Heart (tissue), 3 donors: ENCODE results near the genes GHSR and TNFSF10.

- RAMPAGE, long total RNA, 2 experiments: no peak in any of the 2 experiments
Observed at GRCh38 chr3:172266901-172267354, 181.3 kb downstream of the GHSR start.

GRCh38 chr3:172448302-172448903 lies at the start of gene GHSR:
TSS of gene GHSR (minus strand) at chr3:172448456.
- RAMPAGE, long total RNA, 2 experiments: no peak in any of the 2 experiments

- RAMPAGE, long total RNA, 2 experiments: no peak in any of the 2 experiments
Observed at GRCh38 chr3:172505550-172506106, 17.6 kb downstream of the TNFSF10 start.

- RAMPAGE, long total RNA, 2 experiments: start-site peak on the minus strand in 1 of 2 experiments, at chr3:172523390-172523470 at its widest, 564 reads per replicate
Observed at GRCh38 chr3:172522917-172523878, at the start of gene TNFSF10. TSS of gene TNFSF10 (minus strand) at chr3:172523430.

GRCh38 chr3:172664312-172665559 lies 46.1 kb downstream of the NCEH1 start:
- RAMPAGE, long total RNA, 2 experiments: no peak in any of the 2 experiments

GRCh38 chr3:172694409-172695030 lies 16.3 kb downstream of the NCEH1 start:
- RAMPAGE, long total RNA, 2 experiments: no peak in any of the 2 experiments

DNA sequence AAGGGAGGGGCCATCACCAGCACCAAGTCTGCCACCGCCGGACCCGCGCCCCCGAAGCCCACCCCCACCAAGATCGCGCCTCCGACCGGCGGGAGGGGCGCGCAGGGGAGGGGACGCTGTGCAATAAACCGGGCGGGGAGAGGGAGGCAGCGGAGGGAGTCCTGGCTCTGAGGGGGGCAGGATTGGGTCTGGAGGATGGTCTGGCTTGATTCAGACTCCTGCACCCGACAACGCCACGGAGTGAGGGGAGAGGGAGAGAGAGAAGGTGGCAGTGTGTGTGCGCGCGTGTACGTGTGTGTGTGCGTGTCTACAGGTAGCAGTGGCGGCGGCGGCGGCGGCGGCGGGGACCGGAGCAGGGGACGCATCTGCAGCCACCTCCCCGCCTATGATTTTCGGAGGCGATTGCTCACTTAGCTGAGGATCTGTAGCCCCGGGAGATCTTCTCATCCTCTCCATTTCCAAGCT lies 1.8 kb upstream of the NLGN1 start:
- RAMPAGE, long total RNA, 2 experiments: no peak in any of the 2 experiments

- RAMPAGE, long total RNA, 2 experiments: no peak in any of the 2 experiments
Observed at GRCh38 chr3:173711638-173712040, 314.1 kb downstream of the NLGN1 start.

- RAMPAGE, long total RNA, 2 experiments: start-site peak on the minus strand in 1 of 2 experiments, at chr3:174440821-174440825 at its widest, 8 reads per replicate
Observed at GRCh38 chr3:174440625-174441866, 418.1 kb upstream of the NAALADL2 start.

- RAMPAGE, long total RNA, 2 experiments: no peak in any of the 2 experiments
Observed at GRCh38 chr3:174925592-174926370, 66.6 kb downstream of the NAALADL2 start.

- RAMPAGE, long total RNA, 2 experiments: no peak in any of the 2 experiments
Observed at GRCh38 chr3:177021717-177022319, 175.5 kb downstream of the TBL1XR1 start.

- RAMPAGE, long total RNA, 2 experiments: no peak in any of the 2 experiments
Observed at GRCh38 chr3:177144855-177145346, 52.4 kb downstream of the TBL1XR1 start.

DNA sequence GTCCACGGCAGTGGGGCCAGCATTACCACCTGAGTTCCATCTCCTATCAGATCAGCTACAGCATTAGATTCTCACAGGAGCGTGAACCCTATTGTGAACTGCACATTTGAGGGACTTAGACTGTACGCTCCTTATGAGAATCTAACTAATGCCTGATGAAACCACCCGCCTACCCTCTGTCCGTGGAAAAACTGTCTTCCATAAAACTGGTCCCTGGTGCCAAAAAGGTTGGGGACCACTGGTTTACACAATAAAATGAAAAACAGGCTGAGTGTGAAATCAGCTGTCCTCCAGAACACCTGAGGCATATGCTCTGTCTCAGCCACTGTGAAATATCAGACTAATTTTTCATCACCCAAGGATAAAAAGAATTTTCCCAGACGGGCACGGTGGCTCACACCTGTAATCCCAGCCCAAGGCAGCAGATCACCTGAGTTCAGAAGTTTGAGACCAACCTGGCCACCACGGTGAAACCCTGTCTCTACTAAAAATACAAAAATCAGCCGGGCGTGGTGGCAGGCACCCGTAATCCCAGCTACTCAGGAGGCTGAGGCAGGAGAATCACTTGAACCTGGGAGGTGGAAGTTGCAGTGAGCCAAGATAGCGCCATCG lies 45.8 kb downstream of the TBL1XR1 start:
- RAMPAGE, long total RNA, 2 experiments: no peak in any of the 2 experiments

DNA sequence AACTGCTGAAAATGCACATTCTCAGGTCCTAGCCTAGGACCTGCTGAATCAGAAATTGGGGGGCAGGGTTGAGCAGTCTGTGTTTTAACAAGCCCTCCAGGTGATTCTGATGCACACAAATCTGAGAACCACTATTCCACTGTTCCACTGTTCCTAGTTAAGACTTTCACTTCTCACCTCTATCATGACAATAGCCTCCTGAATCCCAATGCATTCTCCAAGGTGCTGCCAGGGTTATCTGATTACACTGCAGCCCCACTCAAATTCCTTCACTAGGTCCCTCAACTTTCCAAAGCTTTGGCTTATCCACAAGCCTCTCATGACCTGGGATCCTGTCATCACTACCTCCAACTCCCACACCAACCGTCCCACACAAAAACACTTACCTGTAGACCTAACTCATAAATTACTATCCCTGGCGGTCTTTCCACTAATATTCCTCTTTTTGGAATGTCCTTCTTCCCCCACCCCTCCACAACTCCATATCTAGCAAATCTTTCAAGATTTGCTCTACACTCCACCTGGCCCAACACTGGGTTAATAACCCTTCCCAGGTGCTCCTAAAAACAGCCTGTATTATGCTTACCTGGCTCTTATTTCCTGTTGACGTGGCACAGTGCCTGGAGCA lies 27.2 kb downstream of the TBL1XR1 start:
- RAMPAGE, long total RNA, 2 experiments: no peak in any of the 2 experiments

- RAMPAGE, long total RNA, 2 experiments: no peak in any of the 2 experiments
Observed at GRCh38 chr3:177428982-177429311, 231.7 kb upstream of the TBL1XR1 start.

DNA sequence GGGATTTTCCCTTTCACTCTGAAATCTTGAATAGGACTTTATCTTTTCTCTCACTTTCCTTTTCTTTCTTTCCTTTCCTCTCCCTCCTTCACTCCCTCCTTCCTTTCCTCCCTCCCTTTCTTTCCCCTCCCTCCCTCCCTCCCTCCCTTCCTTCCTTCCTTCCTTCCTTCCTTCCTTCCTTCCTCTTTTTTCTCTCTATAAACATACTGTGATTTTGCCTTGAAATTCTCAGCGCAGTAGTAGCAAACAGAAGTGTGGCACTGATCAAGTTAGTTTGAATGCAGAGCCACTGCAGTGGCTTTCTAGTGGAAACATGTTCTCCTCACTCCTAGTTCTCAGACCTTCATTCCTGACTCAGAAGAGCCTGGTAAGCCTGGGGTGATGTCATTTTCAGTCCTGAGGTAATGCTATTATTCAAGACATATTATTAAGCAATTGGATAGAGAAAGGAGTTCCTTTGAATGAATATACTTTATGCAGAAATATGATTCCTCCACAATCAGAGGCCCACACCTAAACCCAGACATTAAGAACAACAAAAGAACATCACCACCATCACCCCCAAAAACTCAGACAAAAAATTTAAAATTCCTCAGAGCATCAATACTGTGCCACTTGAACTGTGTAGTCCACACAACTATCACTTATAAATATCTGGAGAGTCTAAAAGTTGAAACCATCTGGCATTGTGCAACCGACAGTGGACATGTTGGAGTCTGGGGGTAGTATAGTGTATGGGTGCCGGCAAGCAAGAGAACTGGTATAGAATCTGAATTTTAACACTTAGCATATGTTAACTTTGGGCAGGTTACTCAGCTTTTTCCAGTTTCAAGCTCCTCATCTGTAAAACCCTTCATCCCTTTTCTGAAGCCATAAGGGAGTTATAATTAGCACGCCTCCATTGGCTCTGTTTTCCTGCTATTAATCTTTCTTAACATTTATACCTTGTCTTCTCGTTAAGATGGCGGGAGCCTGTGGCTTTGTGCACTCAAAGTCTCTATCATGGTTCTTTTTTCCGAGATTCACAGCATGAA lies 255.3 kb upstream of the TBL1XR1 start:
- RAMPAGE, long total RNA, 2 experiments: no peak in any of the 2 experiments

- RAMPAGE, long total RNA, 2 experiments: no peak in any of the 2 experiments
Observed at GRCh38 chr3:177519438-177520117, 322.3 kb upstream of the TBL1XR1 start.

- RAMPAGE, long total RNA, 2 experiments: no peak in any of the 2 experiments
Observed at GRCh38 chr3:179324178-179324943, 1.5 kb downstream of the ZNF639 start.

GRCh38 chr3:179588499-179589614 lies 15.6 kb downstream of the MRPL47 start:
- RAMPAGE, long total RNA, 2 experiments: no peak in any of the 2 experiments

DNA sequence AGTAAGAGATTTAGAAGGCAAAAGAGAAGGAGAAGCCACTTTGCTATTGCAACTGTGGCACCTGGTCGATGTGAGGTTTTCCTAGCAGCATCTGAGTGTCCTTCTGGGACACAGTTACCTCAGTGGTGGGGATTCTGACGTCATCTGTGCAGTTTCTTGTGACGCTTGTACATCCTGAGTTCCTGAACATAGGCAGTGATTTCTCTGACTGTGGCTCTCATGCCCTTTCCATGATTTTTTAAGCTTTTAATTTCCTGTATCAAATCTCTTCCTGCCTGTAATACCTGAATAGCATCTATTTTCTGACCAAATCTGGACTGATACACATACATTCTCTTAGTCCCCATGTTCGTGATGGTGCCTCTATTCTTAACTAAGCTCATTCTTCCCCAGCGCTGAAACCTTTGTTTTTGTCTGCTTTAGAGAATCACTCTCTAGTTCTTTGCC lies 9.0 kb downstream of the USP13 start:
- RAMPAGE, long total RNA, 2 experiments: no peak in any of the 2 experiments